Tibial nerve (tissue), 3 donors: ENCODE results near the genes MYOCOS and FASLG.

GRCh38 chr1:171532196-171532994 lies 47.1 kb downstream of the PRRC2C start:
- PRO-cap, result no peak
- RAMPAGE, long total RNA, 3 experiments, result start-site peak on the plus strand in 2 of 3 experiments, at chr1:171532340-171532759 at its widest, 42 to 567 reads per replicate

DNA sequence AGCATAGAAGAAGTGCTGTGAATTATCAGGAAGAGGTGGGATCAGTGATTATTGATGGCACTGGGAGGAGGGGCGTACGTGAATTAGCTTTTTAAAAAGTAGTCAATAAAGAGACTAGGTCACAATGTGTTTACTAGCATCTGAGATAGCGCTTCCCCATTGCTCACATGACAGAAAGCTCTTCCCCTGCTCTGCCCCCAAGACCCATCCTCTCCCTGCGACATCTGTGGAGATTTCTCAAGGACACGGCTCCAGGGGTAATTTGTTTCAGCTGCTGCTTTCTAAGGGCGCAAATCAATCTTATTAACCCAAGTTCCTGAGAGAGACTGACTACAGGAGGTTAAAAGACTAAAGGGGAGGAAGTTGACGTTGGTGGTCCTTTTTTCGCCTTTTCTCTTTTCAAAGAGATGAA lies at the start of gene MYOCOS:
Gene MYOCOS, plus strand, starts transcription at position 168 of the 412 bp plus-strand sequence.
- PRO-cap, result no peak
- RAMPAGE, long total RNA, 3 experiments, result no peak in any of the 3 experiments

- PRO-cap, result no peak
- RAMPAGE, long total RNA, 3 experiments, result no peak in any of the 3 experiments
Observed at GRCh38 chr1:171644886-171645663, 7.4 kb downstream of the MYOC start.

DNA sequence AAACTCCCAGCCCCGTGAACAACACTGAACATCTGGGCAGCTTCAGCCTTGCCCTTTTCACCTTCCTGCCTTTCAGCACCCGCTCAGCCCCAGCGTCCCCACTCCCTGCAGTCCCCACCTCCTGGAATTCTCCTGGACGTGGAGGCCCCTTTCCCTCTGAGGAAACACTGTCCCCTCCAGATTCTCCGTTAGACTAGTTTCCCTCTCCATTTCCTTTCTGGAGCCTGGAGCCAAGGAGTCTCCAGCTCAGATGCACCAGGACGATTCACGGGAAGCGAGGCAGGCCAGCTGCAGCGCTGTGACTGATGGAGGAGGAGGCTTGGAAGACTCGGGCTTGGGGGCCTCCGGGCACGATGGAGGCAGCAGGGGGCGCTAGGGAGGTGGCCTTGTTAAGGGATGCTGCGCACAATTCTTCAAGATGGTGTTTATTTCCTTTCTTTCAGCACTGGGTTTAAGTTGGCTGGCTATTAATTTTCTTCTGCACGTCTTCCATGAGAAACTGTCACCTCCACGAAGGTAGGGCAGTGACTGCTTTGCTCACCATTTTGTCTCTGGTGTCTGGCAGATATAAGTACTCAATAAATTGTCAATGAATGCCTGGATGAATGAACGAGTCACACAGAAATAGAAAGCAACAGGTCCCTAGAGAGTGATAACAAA lies 3.0 kb upstream of the MYOC start:
- PRO-cap, result no peak
- RAMPAGE, long total RNA, 3 experiments, result no peak in any of the 3 experiments

DNA sequence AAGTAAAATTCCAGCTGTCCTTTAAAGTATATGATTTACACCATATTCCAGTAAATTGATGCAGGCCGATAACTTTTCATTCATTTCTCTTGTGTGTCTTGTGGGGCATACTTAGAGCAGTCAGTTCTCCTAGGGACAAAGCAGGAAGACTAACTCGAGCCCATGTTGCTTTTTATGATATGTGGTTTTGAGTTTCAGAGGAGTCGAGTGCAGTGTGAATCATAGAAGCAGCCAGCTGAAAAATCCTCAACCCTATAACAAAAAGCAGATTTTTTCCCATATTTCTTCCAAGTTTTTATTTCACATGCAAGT lies 77.1 kb upstream of the C1orf105 start:
- PRO-cap, result no peak
- RAMPAGE, long total RNA, 3 experiments, result no peak in any of the 3 experiments

DNA sequence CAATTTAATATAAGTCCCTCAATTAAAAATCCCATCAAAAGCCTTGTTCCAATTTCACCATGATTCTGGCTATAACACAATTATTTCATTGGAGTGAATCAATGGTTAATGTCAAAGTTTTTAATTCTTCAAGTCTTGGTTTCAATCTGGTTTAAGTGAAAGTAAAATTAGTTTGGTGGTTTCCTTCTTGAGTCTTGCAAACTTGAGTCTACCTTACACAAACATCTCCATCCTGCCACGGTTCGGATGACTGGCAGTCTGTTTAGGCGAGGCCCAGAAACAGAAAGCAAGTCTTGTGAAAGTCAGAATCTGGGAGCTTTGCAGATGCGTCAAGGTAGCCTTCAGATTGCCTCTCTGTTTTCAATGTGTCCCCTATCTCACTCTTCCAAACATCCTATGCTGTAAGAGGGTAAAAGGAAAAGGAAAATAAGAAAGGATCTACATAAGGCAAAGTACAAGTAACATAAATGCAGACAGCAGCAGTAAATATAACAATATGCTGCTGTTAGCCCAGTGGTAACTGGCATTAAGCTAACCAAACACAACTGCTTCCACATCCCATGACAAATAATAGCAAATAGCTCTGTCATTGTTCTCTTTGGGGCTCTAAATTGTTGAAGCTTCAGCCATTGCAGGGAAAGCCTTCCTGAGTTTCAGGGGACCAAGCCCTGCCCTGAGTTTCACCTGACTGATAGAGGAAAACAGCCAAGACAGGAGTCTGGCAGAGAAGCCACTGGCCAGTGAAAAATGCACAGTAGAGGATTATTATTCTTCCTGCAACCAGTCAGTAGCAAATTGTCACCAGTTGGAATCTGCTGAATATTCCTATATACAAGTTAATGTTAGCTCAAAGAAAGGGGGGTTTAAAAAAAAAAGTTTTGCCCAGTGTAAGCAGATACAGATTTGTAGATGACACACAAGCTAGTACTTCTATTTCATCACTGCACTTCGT lies 26.2 kb upstream of the C1orf105 start:
- PRO-cap, result no peak
- RAMPAGE, long total RNA, 3 experiments, result no peak in any of the 3 experiments

DNA sequence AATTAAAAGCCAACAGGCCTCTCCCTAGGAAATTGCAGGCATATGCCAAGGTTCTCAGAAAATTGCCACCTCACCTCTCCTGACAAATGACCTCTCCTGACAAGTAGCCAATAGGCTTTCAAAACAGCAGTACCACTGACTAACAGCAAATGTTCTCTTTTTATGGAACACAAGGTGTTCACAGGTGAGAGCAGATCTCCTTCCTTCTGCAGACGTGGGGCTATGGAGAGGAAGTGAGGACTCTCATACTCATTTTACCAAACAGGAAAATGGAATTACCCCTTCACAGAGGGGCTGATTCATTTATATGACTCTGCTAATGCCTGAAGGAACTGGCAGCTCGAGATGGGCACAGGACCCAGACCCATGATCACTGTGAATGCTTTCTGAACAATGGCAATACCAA lies 32.7 kb upstream of the SUCO start:
- PRO-cap, result no peak
- RAMPAGE, long total RNA, 3 experiments, result no peak in any of the 3 experiments

DNA sequence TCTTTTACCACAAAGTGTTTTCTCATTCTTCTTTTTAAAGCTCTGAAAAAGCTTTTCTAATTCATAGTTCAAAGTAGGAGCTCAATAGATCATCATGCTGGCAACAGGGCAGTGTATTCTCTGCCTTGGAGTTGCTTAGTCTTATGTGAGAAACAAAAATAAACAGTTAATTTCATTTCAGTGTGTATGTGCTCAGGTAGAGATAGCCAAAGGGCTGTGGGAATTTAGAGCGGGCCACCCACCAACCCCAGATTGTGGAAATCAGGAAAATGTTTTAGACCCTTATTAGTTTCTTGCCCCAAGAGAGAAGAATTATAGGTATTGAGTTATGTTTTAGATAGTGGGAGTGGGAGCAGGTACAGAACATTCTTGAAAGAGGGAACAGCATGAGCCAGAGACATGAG lies 11.3 kb downstream of the SUCO start:
- PRO-cap, result no peak
- RAMPAGE, long total RNA, 3 experiments, result no peak in any of the 3 experiments

- PRO-cap, result no peak
- RAMPAGE, long total RNA, 3 experiments, result no peak in any of the 3 experiments
Observed at GRCh38 chr1:172658801-172659543, at the start of gene FASLG. Gene FASLG, plus strand, starts transcription at chr1:172659103.

- PRO-cap, result no peak
- RAMPAGE, long total RNA, 3 experiments, result no peak in any of the 3 experiments
Observed at GRCh38 chr1:172819087-172819640, 160.3 kb downstream of the FASLG start.

- PRO-cap, result no peak
- RAMPAGE, long total RNA, 3 experiments, result no peak in any of the 3 experiments
Observed at GRCh38 chr1:173127796-173128430, 77.2 kb upstream of the TNFSF18 start.

DNA sequence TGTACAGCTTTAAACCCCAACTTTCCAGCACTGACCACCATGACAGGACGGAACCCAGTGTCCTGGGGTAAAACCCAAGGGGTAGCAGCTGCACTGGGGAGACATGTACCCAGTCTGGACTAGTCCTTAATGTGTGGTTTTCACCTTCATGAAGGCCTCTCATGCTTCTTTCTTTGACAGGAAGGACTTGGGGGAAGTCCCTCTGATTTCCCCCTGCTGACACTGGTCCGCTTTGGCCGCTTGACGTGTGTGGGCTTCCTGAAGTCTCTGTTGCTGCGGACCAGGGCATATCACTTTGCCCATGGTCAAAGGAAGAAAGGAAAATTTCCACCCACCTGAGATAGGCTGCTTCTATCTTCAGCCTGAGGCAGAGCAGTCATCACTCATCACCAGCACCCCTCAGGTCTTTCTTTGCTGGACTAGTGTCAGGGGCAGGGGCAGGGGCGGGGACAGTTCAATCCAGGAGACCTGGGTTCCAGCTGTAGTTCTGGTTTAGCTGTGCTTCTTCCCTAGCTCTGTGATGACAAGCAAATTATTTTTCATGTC lies 66.2 kb upstream of the PRDX6 start:
- PRO-cap, result no peak
- RAMPAGE, long total RNA, 3 experiments, result no peak in any of the 3 experiments

DNA sequence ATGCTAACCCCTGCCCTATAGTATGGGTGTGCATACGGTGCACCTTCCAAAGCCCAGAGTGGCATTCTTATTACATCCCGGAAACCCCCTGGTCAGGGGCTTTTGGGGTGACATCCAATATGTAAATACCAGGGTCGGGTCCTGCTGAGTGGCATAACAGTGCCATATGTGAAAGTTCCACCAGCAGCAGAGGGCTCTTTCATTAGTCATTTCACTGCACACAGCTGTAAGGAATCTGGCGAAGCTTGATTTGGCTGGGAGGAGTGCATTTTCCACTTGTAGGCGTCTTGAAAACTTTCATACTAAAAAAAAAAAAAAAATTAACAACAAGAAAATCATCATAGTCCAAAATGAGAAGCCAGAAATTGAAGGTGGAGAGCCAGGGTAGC lies 58.8 kb upstream of the PRDX6 start:
- PRO-cap, result no peak
- RAMPAGE, long total RNA, 3 experiments, result no peak in any of the 3 experiments

- PRO-cap, result no peak
- RAMPAGE, long total RNA, 3 experiments, result no peak in any of the 3 experiments
Observed at GRCh38 chr1:173478458-173478849, 1.3 kb downstream of the PRDX6 start.

GRCh38 chr1:173863161-173863832 lies 4.9 kb upstream of the ZBTB37 start:
- PRO-cap, result no peak
- RAMPAGE, long total RNA, 3 experiments, result no peak in any of the 3 experiments

- PRO-cap, result no peak
- RAMPAGE, long total RNA, 3 experiments, result no peak in any of the 3 experiments
Observed at GRCh38 chr1:173865155-173865322, 3.1 kb upstream of the ZBTB37 start.

DNA sequence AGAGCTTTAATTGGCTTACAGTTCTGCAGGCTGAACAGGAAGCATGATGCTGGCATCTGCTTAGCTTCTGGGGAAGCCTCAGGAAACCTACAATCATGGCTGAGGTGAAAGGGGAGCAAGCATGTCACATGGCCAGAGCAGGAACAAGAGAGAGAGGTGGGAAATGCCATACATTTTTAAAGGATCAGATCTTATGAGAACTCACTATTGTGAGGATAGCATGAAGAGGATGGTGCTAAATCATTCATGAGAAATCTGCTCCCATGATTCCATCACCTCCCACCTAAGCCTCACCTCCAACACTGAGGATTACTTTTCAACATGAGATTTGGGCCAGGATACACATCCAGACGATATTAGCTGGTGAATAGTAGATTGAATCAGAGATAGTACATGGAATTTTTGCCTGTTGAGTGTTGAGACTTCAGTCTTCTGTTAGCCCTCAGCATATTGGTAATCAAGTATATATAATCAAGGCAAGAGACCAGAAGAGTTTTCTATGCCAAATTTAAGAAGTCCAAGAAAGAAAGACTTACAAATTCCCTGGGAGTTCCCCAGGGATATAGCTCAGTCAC lies 75.0 kb downstream of the GPR52 start:
- PRO-cap, result no peak
- RAMPAGE, long total RNA, 3 experiments, result no peak in any of the 3 experiments

GRCh38 chr1:174800577-174800995 lies 199.2 kb upstream of the CACYBP start:
- PRO-cap, result no peak
- RAMPAGE, long total RNA, 3 experiments, result no peak in any of the 3 experiments

- PRO-cap, result no peak
- RAMPAGE, long total RNA, 3 experiments, result no peak in any of the 3 experiments
Observed at GRCh38 chr1:174953530-174953999, 46.2 kb upstream of the CACYBP start.

DNA sequence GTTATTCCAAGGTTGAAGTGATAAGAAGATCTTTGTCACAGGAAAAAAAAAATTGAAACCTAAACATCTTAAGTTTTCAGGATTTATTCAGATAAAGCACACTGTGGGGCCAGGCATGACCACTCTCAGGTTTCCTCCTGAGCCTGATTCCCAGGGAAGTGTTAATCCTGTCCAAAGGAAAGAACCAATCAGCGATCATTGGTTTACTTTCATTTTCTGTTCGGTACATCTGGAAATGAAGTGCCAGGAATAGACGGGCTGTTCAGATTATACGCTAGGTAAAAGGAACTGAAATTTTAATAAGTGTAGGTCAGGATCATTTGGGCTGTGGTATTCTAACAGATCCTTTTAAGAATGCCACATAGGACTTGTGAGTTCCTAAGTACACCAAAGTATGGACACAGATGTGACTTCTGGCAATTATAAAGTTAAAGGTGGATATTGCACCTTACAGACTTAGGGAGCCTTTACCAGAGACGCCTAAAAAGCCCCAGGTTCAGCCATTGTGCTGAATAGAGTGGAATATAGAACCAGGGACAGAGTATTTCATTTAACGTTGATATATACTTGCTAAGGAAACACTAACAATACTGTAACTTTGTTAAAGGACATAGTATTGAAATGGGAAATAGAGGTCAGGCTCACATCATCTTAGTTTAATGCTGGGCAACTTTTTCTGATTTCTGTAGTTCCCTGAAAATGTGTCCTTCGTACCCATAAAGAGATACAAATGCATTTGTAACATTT lies 9.2 kb upstream of the CACYBP start:
- PRO-cap, result no peak
- RAMPAGE, long total RNA, 3 experiments, result no peak in any of the 3 experiments